Mesangial cell (primary cell): Measurements from ENCODE around the gene TMEM242.

DNA sequence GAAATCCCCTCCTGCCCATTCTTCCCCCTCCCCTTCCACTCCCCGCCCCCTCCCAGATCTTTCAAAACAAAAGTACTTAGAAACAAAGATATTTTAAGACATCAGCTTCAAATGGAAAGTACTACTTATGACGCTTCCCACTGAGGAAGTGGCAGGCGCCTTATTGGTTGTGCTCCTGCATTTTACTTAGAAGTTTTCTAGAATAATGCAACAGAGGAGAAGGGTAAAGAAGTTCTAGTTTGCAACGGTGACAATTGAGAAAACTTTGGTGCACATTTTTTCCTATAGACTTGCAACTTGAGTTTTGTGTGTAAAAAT, 37.1 kb downstream of the NOX3 start:
- RAMPAGE, long total RNA = no peak

DNA sequence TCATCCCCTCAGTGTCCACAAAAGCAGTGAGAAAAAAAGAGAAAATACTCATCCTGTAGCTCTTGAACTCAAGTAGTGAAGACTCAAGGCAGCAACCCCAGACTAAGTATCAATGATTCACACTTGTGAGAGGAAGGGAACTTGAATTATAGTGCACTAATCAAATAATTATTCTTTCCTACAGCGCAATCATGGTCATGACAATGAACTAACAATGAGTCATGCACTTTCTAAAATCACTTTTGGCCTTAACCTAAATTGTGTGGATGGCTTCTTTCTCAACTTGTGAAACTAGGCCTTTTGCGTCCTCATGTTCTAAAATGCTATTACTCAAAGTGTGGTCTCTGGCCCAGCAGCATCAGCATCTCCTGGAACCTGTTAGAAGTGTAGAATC, 68.6 kb upstream of the NOX3 start:
- RAMPAGE, long total RNA = no peak

GRCh38 chr6:155634119-155634463, 178.5 kb upstream of the NOX3 start:
- RAMPAGE, long total RNA = no peak

- RAMPAGE, long total RNA = no peak
Observed at GRCh38 chr6:156167182-156168237, 609.7 kb upstream of the ARID1B start.

DNA sequence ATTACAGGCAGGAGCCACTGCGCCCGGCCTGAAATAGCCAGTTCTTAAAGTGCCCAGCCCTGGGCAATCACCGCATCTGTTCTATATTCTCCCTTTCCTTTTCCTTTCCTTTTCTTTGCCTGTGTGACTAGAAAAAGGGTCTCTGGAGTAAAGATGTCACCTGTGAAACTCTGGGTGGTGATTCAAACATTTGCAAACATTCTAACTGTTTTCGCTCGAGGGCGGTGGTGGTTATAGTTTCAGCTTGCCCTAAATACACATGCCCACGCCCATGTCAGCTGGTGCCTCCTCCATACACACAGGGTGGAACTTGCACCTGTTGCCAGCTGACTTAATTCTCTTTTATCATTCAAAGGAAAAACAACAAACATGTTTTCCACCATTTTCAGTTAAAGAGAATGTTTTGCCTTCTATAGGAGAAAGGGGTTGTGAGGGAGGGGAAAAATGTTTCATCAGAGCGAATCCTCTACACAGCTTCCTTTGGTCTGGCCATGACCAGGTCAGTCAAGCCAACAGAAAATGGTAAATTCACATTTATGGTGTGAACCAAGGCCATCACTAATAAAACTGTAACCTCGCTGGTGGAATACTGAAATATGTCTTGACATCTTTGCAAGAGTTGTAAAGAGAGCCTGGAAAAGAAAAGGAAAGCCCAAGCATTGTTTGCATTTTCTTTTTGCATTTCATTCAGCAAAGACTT, 381.8 kb upstream of the ARID1B start:
- RAMPAGE, long total RNA = no peak

- RAMPAGE, long total RNA = no peak
Observed at GRCh38 chr6:156395923-156396564, 381.1 kb upstream of the ARID1B start.

- RAMPAGE, long total RNA = no peak
Observed at GRCh38 chr6:156719111-156719430, 58.1 kb upstream of the ARID1B start.

DNA sequence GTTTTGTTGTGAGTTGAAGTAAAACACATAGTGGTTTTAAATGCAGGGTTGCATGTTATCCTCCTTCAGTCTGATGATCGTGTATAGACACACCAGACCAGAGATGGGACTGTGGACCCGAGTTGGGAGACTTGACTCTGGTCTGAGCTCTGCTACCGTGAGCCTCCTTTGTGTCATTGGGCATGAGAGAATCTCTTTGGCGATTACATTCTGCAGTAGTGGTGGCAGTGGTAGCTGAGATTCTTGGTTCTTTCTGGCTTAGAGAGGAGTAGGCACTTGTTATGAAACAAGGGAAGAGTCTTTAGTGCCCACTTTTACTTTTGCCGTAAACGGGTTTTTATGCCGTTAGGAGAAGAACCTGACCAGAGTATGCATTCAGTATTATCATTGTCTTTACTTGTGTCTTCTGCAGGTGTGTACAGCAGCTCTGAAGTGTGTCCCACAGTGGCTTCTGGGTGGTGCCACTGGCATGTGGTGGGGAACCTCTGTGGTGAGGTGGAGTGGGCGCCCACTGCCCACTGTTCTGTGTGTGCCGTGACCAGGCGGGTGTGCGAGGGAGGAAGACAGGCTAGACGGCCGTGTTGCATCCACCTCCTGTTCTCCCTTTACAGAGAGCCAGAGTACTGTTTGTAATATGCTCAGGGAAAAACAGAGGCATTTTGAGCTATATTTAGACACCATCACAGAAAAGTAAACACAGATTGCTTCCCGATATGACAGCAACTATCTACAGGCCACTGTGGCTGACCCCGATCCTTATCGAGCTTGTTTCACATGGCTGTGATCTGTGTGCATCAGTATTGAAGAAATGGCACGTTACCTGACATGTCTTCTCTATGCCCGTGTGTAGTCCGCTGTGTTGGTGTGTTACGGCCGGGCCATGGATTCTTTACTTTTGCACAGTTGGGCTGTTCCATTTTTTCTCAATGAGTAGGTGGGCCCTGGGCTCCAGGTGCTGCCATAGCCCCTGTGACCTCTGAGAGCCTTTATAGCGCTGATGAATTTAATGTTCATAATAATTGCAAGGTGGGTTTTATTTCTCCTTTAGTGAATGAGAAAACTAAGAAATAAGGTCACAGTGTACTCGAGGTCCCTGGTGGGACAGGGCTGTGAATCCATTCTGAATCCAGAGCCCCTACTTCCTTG, 45.5 kb downstream of the ARID1B start:
- RAMPAGE, long total RNA = no peak

DNA sequence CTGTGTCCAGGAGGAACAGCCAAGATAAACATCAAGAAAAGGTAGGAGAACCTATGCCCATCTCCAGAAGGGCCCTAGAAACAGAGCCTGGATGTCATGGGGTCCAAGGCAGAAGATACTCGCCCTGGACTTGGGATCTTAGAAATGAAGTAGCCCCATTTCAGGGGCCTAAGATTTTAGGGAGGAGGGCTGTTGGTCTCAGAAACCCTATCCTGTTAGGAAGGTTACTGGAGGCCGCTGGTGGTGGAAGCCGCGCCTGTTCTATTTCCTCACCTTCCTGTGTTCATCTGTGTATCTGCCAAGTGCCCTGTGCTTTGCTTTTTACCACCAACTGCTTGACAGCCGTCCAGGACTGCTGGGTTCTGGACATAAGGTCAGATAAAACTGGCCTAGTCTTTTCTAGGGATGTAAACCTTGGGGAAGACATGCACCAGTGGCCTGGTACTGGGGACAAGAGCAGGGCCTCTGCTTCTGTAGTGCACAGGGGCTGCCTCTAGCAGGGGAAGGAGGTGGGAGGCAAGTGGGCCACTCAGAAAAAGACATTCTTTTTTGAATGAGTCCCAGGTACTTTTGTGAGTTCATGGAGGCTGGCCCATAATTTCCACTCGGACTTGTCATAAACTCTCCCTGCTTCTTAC, 178.6 kb downstream of the ARID1B start:
- RAMPAGE, long total RNA = no peak

DNA sequence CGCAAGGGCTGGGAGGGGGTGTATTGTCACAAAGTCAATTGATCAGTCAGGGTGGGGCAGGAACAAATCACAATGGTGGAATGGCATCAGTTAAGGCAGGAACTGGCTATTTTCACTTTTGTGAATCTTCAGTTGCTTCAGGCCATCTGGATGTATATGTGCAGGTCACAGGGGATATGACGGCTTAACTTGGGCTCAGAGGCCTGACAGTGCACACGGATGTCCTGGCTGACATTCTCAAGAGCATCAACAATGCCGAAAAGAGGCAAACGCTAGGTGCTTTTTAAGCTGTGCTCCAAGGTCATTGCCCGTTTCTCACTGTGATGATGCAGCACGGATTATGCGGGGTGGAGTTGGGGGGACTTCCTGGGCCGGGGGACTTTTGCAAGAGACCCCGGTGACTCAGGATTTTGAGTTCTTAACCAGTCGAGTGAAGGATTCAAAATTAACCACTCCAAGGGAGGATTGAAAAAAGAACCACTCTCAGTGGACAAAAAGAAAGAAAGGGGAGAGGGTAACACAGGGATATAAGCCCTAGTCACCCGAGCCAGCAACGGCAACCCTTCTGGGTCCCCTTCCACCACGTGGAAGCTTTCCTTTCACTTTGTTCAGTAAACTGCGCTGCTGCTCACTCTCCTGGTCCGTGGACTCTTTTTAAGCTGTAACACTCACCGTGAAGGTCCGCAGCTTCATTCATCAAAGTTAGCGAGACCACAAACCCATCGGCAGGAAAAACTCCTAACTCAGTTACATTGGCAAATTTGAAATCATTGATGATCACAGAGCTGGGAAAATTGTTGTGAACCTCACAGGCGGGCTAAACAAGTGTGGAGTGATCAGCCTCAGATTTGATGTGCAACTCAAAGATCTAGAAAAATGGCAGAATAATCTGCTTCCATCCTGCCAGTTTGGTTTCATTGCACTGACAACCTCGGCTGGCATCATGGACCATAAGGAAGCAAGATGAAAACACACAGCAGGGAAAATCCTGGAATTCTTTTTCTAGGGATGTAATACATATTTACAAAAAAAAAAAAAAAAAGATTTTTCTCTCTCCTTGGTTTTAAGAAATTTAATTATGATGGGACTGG, 199.2 kb downstream of the ARID1B start:
- RAMPAGE, long total RNA = no peak

- RAMPAGE, long total RNA = no peak
Observed at GRCh38 chr6:157097430-157097941, 225.8 kb downstream of the TMEM242 start.

- RAMPAGE, long total RNA = no peak
Observed at GRCh38 chr6:157148204-157149354, 174.7 kb downstream of the TMEM242 start.

DNA sequence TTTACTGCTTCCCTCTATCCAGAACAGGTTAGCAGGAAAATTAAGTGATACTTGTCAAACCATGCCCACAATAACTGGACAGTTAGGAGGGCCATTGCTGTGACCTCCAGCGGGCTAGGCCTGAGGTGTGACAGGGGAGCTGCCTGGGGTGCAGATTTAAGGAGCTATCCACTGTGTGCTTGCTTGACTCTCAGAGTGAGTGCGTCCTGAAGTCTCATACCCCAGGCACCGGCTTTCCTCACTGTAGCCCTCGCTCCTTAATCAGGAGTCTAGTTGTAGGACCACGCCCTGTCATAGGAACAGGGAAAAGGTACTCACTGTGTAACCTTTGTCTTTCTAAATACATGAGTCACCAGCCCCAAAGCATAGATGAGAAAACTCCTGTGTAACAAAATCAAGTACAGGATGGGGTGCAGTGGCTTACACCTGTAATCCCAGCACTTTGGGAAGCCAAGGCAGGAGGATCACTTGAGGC, 141.7 kb downstream of the TMEM242 start:
- RAMPAGE, long total RNA = no peak

GRCh38 chr6:157182925-157183376, 140.4 kb downstream of the TMEM242 start:
- RAMPAGE, long total RNA = no peak

DNA sequence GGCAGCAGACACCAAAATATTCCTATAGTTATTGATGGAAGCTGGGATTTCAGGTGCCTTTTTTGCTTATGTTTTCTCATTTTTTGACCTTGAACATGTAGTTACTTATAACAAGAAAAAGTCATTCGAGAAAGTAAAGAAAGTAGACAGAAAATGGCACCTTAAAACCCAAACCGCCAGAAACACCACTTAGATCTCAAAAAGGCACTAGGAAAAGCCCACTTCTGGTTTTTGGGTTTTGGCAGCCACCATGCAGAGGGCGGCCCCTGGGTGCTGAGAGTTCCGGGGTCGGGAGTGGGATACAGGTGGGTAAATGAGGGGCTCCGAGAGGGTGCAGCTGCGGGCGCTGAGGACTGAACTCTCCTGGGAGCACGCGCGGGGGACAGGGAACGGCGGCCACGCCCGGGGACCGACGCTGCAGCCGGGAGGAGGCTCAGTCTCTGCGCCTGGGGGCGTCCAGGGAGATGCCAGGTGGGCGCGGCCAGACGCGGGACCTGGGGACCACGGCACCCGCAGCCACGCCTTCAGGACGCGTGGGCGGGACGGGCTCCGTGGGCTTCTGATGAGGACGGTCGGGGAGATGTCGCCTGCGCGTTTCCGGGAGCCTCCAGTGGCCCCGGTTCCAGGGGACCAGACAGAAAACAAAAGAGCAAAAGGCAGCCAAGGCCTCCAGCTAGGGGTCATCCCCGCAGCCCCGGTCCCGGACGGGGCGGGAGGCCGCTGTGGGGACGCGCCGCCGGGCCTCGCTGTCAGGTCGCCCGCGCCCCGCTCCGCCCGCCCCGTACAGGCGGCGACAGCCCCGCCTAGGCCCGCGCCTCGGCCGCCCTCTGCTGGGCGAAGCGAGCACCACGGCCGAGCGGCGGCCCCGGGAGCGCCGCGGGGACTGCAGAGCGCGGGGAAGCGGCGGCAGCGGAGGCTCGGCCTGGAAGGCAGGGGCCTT, 49.0 kb downstream of the TMEM242 start:
- RAMPAGE, long total RNA = no peak

- RAMPAGE, long total RNA = no peak
Observed at GRCh38 chr6:157292421-157293158, 30.7 kb downstream of the TMEM242 start.

- RAMPAGE, long total RNA = no peak
Observed at GRCh38 chr6:157312758-157313212, 10.5 kb downstream of the TMEM242 start.

GRCh38 chr6:157322811-157323967, at the start of gene TMEM242:
TMEM242 (minus strand) TSS chr6:157323519.
- RAMPAGE, long total RNA = start-site peak on the minus strand at chr6:157323511-157323534, 481 reads

- RAMPAGE, long total RNA = no peak
Observed at GRCh38 chr6:157326795-157327276, 3.5 kb upstream of the TMEM242 start.

DNA sequence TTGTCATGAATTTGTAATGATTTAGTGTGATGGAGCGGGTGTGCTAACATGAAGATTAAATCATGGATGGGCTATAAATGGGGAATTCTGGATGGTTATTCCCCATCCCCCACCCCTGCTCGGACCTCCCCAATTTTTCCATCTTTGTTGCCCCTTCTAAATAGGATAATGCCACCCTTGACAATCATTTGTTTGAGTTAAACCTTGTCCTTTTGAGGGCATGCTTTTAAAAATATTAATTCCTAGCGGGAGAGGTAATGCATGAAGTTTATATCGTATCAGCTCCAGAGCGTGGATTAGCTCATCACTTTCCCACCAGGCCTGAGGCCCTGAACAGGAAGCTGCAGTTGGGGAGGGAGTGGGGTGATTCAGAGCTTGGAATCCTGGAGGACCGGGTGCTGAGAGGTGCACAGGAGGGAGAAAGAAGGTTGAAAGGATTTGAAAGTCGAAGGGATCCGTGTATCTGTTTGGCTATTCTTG, 24.9 kb downstream of the ZDHHC14 start:
- RAMPAGE, long total RNA = no peak